UCH-1 (cell line): ENCODE measurements around the genes NOTUM and CYBC1.

- RRBS = 7% methylated on average over 54 of the region's 118 CpGs
Observed at GRCh38 chr17:81960886-81961647, at the start of gene NOTUM. Gene NOTUM, minus strand, starts transcription at chr17:81961187.

- RRBS = 6% methylated on average over 3 of the region's 14 CpGs
Observed at GRCh38 chr17:82022322-82022540, 447 bp downstream of the CENPX start.

DNA sequence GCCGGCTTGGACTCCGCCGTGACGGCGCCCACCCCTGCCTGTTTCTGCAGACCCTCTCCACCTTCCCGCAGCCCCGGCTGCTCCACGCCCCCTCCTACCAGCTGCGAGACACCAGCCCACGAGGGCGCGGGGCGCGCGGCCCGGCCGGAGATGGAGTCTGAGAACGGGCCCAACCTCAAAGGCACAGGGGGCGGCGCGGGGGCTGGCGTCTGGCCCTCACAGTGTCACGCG is 222 bp downstream of the CENPX start:
- RRBS = 3% methylated on average over 16 of the region's 24 CpGs

DNA sequence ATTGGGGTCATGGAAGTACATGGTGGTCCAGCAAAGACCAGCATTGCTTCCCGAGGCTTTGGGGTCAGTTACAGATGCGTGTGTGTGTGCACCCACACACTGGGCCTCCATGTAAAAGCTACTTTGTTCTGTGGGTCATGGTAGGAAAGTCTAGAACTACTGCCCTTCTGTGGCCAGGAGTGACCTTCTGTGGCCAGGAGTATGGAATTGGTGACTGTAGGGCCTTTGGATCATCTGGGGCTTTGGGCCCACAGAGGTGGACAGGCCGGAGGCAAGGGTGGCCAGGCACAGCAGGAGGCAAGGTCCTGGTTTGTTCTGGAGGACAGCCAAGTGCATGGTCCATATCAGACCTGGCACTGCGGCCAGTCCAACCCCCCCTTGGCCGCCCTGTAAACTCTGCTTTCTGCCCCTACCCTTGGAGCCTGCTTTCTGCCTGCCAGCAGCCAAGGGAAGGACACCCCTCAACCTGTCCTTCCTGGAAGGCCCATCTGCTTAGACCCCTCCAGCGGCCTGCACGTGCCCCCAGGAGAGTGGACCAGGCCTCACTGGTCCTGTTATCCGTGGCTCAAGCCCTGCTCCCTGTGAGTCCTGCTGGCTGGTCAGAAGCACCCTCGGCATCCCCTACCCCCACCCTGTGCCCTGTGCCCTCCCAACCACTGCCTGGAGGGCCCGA is 2.2 kb upstream of the DCXR start:
- RRBS = no CpG with 5 or more reads among the region's 10 CpGs

DNA sequence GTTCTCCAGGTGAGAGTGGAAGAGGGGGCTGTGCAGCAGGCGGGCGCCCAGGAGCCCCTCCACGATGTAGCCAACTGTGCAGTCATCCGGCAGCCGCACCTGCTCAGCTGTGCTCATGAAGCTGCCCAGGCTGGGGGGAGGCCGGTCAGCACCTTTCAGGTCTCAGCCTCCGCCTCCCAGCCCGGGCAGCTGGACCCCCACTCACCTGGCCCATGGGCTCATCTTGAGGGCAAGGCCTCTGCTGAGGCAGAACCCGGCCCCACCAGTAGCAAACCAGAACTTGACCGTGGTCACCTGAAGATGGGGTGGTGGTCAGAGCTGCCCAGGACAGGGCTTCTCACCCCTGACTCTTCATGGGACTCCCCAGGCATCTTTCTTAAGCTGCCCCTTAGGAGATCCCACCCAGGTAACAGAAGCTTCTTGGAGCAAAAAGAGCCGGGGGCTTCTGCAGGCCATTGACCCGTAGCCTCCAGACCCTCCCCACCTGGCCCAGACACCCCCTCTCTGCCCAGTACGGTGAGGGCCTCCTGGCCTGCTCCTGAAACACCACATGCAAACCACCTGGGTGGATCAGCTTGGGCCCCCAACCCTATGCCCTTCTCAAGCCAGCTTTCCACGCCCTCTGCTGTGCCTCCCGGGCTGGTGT is 1.8 kb downstream of the RFNG start:
- RRBS = 93% methylated on average over 6 of the region's 15 CpGs

DNA sequence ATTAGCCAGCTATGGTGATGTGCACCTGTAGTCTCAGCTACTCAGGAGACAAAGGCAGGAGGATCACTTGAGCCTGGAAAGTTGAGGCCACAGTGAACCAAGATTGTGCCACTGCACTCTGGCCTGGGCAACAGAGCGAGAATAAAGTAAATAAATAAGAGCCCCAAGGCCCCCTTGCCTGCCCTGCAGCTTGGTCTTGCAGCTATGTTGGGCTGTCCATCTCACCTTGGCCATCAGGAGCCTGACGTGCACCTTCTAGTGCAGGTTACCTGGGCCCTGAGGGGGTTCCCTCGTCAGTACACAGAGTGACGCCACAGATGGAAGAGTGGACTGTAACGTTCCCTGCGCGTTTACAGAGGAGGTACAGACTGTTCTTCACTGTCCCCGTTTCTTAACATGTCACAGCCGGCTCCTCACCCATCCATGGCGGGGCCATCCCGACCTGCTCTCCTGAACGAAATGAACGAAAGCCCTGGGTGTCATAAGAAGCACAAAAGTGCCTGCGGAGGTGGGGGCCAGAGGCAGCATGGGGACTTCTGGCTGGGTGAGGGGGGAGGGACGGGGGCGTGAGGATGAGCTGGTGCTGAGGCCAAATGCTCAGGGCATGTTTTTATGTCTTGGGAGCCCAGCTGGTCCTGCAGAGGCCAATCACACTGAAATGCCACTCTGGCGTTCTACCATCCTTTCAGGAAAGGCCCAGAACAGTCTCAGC is 15.9 kb upstream of the FASN start:
- RRBS = no CpG with 5 or more reads among the region's 17 CpGs

- RRBS = no CpG with 5 or more reads among the region's 20 CpGs
Observed at GRCh38 chr17:82170369-82170997, 42.2 kb downstream of the CCDC57 start.

DNA sequence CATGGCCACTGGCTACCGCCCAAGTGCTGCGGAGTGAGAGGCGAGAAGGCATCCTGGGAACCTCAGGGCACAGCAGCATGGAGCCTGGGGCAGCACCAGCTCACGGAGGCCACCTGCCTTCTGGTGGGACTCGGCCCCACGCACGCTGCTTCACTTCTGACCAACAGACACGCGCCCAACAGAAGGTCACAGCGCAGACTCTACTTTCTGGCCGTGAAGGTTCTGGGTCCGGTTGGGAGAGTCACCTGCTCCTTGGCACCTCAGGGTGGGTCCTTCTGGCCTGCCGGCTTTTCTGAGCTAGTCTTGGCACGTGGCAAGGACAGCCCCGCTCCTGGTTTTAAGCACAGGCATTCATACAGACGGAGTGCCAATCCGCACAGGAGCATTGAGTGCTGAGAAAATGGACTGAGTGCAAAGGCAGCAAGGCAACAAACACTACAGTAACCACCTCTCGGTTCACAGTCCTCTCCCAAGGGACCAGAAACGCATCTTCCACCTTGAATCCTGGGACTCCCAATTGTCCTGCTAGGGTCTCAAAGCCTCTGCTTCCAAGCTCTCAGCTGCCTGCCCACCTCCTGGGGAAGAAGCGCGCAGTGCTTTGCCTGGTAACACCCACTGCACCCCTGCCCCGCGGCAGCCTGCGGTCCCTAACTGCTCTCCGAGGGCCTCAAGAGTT is 14.7 kb downstream of the SLC16A3 start:
- RRBS = 27% methylated on average over 2 of the region's 25 CpGs

- RRBS = no CpG with 5 or more reads among the region's 23 CpGs
Observed at GRCh38 chr17:82245164-82245537, 16.3 kb downstream of the SLC16A3 start.

GRCh38 chr17:82253324-82253831 is 20.1 kb downstream of the CSNK1D start:
- RRBS = no CpG with 5 or more reads among the region's 19 CpGs

GRCh38 chr17:82256048-82257226 is 17.1 kb downstream of the CSNK1D start:
- RRBS = no CpG with 5 or more reads among the region's 22 CpGs

DNA sequence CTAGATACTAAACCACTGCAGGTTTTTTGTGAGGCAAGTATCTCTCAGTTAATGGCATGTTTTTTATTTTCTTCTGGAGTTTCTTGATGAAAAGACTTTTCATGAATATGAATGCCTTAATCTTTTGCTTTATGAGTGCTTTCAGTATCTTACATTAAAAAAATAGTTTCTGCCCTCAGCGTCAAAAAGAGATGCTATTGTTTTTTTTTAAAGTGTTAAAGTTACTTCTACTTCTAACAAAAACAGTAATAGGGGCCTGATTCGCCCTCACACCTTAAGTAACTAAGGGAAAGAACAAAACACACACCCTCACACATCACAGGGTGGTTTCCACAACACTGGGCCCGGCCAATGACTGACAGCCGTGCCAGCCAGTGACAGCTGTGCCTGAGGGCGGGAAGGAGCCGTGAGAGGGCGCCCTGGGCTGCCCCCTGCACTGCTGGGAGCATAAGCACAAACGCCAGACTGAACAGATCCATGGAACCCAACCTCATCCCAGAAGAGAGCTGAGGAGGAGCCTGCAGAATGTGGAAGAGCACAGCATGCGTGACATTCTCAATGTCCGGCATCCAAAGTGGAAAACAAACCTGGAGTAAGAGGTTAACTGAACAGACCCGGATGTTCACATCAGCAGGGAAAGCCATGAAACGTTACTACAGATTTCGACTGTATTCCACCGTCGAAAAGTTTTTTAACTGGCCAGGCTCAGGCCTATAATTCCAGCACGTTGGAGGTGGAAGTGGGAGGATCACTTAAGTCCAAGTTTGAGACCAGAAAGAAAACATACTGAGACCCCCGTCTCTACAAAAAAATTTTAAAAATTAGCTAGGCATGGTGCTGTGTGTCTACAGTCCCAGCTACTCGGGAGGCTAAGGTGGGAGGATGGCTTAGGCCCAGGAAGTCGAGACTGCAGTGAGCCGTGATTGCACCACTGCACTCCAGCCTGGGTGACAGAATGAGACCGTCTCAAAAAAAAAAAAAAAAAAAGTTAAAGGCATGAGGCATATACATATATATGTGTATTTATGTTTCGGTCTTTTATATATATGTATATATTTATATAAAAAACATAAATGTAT is 15.9 kb downstream of the CSNK1D start:
- RRBS = no CpG with 5 or more reads among the region's 22 CpGs

GRCh38 chr17:82263442-82264343 is 9.8 kb downstream of the CSNK1D start:
- RRBS = 100% methylated on average over 3 of the region's 22 CpGs

DNA sequence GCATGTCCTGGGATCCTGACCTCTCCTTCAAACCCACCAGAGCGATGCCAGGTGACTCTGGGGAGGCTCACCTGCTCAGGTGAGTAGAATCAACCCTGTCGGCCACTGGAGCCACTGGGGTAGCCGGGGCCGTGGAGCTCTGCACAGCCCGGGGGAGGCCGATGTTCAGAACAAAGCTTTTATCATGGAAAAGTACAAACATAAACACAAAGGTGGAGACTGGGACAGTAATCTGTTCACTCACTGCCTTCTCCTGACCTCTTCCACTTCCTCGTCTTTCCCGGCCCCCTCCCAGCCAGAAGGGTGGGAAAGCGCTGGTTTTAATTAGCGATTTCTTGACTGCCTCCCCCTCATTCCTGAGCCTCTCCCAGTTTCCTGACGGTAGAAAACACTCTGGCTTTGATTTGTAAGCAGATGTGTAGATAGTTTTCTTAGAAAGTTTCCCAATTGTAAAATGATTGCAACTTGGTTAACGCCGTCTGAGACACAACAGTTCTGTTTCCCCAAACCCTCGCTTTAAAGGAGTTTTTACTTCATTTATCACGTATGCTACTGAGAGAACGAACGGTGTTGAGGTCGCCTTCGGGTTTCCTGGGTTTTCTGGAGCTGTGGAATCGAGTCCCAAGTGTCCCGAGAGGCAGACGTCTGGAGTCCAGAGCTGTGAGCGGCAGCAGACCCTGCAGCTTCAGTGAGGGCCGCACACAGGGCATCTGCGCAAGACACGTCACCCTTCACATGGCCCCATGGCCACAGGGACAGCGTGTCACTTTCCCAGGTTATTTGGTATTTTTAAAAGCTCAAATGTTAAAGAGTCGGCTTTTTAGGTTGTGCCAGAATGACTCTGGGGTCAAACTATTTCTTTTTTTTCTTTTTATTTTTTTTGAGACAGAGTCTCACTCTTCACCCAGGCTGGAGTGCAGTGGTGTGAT is 9.5 kb upstream of the TEX19 start:
- RRBS = no CpG with 5 or more reads among the region's 28 CpGs

DNA sequence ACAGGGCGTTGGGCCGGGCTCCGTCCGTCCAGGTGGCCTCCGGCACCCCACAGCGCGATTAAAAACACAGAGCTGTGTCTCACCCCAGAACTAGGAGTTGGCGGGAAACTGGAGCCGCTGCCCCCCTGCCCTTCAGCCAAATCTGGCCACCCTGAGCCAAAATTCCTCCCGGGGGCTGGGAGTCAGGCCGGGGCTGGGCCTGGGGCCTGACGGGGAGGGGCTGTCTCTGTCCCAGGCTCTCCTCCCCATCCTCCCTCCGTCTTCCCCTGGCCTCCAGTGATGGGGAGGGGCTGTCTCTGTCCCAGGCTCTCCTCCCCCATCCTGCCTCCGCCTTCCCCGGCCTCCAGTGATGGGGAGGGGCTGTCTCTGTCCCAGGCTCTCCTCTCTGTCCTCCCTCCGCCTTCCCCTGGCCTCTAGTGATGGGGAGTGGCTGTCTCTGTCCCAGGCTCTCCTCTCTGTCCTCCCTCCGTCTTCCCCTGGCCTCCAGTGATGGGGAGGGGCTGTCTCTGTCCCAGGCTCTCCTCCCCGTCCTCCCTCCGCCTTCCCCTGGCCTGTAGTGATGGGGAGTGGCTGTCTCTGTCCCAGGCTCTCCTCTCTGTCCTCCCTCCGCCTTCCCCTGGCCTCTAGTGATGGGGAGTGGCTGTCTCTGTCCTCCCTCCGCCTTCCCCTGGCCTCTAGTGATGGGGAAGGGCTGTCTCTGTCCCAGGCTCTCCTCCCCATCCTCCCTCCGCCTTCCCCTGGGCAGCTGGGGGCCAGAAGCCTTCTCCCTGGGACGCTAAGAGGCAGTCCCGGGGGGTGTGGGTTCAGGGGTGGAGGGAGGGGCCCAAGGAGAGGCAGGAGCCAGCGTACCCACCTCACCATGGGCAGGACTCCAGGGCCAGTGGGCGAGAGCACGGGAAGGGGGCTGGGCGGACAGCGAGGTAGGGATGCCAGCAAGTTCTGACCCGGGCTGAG is 14.5 kb downstream of the UTS2R start:
- RRBS = 58% methylated on average over 2 of the region's 30 CpGs

DNA sequence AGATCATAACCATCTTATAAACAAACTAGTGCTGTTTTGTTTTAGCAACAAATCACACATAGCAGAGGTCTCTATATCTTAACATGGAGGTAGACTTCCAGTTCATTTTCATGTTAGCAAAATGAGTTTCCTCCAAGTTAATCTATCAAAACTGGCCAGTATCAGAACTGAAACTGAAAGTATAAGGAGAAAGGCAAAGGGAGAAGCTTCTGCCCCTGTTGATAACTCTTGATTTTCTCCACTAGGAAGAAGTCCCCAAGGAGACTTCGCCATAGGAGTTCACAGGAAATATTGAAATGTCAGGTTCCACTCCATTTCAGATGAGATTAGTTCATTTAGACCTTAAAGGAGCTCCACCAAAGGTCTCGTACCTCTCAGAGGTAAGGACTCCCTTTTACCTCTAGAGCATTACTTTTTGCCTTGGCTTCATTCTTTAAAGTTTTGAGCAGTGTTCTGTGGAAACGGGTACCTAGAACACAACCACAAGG is 1.2 kb upstream of the OGFOD3 start:
- RRBS = no CpG with 5 or more reads among the region's 3 CpGs

DNA sequence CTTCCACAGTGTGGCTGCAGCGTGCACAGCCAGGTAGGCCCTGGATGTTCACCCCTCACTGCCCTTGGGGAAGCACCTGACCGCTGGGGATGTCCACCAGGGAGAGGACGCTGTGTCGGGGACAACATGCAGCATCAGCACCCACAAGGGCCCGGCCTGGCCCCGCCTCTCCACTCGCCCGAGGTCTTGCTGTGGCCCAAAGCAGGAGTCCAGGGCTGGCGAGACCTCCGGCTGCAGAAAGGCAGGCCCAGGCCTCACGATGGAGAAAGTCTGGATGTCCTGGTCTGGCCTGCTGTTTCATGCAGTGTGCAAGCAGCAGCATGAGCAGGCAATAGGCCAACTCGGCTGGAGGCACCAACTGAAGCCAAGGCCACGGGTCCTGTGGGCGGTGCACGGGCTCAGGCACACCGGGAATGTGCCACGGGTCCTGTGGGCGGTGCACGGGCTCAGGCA is 7.1 kb downstream of the CYBC1 start:
- RRBS = 75% methylated on average over 6 of the region's 19 CpGs

- RRBS = 2% methylated on average over 53 of the region's 95 CpGs
Observed at GRCh38 chr17:82450220-82451223, at the start of gene CYBC1. Gene CYBC1, minus strand, starts transcription at chr17:82450752.

- RRBS = 4% methylated on average over 22 of the region's 41 CpGs
Observed at GRCh38 chr17:82457264-82458367, 925 bp upstream of the NARF start.

DNA sequence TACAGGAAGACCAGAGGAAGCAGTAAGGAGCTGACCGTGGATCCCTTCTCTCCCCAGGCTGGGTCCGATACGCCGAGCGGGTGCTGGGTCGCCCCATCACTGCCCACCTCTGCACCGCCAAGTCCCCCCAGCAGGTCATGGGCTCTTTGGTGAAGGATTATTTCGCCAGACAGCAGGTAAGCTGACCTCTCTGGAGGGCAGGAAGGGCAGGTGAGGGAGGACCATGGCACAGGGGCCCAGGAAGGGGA is 20.1 kb downstream of the NARF start:
- RRBS = no CpG with 5 or more reads among the region's 8 CpGs